Hematopoietic multipotent progenitor cell (in vitro differentiated cells): Measurements from ENCODE around the genes PATZ1 and SLC5A1.

DNA sequence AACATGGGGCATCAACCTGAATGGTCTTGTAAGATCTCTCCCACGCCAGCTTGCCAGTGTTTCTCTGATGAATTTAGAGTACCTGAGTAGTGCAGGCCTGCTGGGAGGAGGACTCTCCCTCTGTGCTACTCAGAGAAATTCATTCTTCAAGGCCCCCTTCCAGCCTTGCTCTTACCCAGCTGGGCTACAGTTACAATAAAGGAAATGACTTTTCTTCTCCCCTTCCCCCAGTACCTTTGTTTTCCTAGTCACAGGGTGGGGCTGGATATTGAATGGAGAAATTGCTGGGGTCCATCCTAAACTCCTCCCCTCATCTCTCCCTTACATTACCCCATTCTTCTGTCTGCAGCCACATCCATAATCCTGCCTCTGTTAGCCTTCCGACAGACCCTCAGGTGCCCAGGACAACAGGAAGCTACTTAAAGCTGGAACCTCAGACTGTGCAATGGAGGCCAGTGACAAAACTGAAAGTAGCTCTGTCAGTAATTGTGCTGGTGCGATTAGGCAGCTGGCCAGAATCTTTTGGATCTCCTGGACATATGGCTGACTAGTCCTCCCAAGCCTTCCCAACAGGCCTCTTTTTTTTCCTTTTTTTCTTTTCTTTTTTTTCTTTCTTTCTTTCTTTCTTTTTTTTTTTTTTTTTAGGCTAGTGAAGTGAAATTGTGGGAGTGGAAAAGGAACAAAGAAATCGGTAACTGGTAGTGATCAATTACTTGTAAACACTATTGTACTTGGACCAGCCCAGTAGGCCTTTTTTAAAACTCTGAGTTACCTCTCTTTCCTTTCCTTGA is 17.5 kb downstream of the LIMK2 start:
- CAGE, long polyA plus RNA = no peak

GRCh38 chr22:31258889-31259304 is 33.4 kb downstream of the PIK3IP1 start:
- CAGE, long polyA plus RNA = no peak

GRCh38 chr22:31277668-31278402 is 14.5 kb downstream of the PIK3IP1 start:
- CAGE, long polyA plus RNA = no peak

- CAGE, long polyA plus RNA = no peak
Measured at GRCh38 chr22:31290221-31290580, 2.1 kb downstream of the PIK3IP1 start.

DNA sequence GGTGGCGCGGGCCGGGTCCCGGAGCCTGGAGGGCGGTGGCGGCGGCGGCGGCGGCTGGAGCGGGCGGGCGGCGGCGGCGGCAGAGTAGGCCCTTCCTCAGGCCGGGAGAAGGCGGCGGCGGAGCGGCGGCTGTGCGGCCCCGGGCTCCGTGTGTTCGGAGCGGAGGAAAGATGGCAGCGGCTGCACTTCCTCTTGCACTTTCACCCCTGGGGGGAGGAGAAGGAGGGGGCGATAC is at the start of gene PATZ1:
Gene PATZ1 (minus strand): TSS at position 175 of the 235 bp plus-strand sequence.
- CAGE, long polyA plus RNA = no peak

GRCh38 chr22:31621534-31621909 is 40.5 kb downstream of the PISD start:
- CAGE, long polyA plus RNA = no peak

DNA sequence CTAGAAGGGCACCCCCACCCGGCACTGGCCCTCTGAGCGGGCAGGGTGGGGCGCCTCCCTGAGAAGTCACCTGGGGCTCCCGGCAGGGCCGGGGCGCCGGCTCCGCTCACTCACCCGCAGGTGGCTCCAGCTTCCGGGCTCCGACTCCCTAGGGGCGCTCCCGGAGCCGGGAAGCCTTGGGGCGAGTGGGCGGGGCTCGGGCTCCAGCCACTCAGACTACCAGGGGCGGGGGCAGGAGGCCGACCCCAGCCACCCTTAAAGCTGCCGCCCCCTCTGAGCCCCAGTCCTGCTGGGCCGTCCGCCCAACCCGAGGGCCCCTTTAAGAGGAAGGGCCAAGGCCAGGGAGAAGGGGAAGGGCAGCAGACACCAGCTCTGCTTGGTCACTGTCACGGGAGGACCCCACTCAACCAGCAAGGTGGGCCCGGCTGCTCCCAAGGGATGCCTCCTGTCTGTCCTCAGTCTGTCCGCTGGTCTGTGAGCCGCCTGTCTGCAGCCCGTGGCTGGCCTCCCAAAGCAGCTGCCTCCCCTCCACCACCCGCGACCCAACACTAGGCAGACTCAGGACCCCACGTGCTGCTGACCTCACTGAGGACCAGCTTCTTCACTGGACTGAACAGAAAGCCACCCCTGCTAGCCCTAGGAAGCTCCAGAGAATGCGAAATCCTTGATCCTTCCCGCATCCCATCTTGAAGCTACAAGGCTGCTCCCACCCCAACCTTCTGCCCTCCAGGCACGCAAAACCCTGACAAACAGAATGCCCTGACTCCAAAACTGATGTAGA is 31.1 kb downstream of the PISD start:
- CAGE, long polyA plus RNA = no peak

DNA sequence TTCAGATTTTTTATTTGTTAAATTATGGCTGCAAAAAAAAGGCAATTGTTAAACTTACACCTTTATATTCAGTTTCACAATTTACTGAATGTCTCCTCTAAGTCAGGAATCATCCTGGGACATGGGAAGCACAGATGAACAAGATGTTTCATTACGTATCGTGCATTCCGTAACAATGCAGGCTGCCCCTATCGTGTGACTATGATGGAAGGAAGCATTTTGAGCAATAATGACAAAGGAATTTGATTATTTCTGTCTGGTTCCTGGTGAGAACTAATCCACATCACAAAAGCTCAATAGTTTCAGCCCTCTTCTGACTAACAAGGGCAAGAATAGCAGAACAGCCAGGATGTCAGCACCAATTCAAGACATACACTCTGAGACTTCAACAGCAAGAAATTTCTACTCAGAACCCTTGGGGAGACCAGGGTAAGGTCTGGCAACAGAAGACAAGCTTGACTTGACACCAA is 14.5 kb downstream of the PISD start:
- CAGE, long polyA plus RNA = no peak

GRCh38 chr22:31716548-31717522 is 33.1 kb downstream of the PRR14L start:
- CAGE, long polyA plus RNA = no peak

DNA sequence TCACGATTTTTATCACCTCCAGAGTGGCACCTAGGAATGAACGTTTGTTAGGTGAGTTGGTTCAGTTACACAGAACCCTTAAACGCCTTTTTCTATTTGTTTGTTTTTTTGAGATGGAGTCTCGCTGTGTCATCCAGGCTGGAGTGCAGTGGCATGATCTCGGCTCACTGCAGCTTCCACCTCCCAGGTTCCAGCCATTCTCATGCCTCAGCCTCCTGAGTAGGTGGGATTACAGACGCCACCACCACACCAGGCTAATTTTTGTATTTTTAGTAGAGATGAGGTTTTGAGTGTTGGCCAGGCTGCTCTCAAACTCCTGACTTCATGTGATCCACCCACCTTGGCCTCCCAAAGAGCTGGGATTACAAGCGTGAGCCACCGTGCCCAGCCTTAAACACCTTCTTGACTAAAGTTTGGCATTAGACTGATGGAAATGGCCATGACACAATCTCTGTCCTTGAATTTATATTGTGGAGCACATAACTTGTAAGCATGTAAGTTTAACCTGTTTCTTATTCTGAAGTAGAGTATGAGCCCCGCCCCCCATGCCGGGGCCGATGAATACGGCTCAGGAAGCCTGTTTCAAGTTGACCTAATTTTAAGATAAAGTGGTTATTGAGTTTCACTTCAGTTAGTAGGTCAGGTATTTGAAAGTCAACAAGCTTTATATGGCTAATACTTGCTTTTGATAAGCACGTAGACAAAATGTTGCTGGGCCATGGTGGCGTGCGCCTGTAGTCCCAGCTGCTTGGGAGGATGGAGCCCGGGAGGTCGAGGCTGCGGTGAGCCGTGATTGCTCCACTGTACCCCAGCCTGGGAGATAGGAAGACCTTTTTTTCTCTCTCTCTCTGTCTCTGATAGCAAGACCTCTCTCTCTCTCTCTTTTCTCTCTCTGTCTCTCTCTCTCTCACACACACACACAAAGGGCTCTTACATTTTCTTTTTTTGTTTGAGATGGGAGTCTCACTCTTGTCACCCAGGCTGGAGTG is 14.1 kb downstream of the YWHAH start:
- CAGE, long polyA plus RNA = no peak

DNA sequence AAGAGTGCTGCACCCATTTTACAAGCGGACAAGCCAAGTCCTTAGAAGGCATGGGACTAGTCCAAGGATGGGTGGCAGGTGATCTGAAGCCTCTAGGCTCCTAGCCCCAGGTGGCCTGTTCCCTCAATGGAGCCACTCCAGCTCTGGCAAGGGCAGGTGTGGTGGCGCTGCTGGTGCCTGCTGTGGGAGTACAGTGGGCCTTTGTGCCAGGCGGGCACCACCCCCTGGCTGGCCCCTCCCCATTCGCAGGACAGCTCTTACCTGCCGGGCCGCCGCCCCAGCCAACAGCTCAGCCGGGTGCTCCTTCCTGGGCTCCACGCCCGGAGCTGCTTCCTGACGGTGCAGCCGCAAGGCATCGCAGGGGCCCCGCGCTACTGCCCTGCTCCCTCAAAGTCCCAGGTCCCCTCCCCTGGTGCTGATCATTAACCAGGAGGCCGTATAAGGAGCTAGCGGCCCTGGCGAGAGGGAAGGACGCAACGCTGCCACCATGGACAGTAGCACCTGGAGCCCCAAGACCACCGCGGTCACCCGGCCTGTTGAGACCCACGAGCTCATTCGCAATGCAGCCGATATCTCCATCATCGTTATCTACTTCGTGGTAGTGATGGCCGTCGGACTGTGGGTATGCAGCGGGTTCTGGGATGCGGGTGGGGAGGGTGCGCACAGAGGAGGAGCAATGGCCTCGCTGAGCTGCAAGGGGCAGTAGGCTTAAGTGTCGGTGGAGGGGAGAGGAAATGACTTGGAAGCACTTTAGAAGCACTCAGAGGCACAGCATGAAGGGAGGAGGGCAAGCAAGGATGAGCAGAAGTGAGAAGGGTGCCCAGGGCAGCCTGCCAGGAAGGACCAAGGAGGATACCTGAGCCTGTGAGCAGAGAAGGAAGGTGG is at the start of gene SLC5A1:
Gene SLC5A1 (plus strand): TSS at position 467 of the 885 bp plus-strand sequence.
- CAGE, long polyA plus RNA = no peak

- CAGE, long polyA plus RNA = no peak
Measured at GRCh38 chr22:32078995-32079436, 36.0 kb downstream of the SLC5A1 start.

GRCh38 chr22:32082821-32083129 is 39.7 kb downstream of the SLC5A1 start:
- CAGE, long polyA plus RNA = no peak

DNA sequence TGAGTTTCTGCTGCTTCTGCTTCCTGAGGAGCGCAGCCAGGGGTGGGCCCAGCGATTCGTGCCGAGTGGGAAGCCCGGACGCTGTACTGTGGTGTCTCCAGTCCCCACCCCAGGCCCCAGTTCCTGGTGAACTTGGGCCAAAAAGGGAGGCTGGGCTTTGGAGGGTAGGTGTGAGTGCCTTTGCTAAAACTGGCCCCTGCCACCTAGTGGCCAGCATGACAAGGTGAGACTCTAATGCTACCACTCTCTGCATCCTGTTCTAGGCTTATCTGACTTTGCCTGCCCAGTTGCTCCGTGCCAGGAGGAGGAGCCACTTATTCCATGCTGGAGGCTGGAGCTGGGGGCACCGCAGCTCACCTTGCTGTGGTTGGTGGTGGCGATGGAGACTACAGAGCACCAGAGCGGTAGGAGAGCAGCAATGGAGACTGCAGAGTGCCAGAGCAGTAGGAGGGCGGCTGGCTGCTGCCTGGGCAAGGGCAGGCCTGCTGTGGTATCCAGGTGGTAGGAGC is 2.1 kb upstream of the RFPL2 start:
- CAGE, long polyA plus RNA = no peak

DNA sequence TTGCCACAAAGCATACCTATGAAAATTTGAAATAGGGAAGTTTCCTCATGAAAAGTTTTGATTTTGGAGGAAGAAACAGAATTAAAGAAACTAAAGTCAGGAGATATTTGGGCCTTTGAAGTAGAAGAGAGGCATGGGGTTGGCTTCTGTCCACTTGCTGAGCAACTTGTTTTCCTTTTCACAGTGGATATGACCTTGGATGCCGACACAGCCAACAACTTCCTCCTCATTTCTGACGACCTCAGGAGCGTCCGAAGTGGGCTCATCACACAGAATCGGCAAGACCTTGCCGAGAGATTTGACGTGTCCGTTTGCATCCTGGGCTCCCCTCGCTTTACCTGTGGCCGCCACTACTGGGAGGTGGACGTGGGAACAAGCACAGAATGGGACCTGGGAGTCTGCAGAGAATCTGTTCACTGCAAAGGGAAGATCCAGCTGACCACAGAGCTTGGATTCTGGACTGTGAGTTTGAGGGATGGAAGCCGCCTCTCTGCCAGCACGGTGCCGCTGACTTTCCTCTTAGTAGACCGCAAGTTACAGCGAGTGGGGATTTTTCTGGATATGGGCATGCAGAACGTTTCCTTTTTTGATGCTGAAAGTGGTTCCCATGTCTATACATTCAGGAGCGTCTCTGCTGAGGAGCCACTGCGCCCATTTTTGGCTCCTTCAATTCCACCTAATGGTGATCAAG is 2.5 kb downstream of the RFPL3 start:
- CAGE, long polyA plus RNA = no peak

DNA sequence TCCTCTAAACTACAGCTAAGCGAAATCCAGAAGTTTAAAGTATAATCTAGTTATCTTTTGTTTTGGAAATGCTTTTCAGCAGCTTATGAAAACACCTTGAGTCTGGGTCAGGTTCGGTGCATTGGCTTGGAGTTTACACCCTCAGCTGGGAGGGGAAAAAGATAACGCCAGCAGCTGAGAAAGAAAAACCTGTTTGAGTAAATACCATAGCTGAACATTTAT is 252 bp upstream of the RTCB start:
- CAGE, long polyA plus RNA = no peak

DNA sequence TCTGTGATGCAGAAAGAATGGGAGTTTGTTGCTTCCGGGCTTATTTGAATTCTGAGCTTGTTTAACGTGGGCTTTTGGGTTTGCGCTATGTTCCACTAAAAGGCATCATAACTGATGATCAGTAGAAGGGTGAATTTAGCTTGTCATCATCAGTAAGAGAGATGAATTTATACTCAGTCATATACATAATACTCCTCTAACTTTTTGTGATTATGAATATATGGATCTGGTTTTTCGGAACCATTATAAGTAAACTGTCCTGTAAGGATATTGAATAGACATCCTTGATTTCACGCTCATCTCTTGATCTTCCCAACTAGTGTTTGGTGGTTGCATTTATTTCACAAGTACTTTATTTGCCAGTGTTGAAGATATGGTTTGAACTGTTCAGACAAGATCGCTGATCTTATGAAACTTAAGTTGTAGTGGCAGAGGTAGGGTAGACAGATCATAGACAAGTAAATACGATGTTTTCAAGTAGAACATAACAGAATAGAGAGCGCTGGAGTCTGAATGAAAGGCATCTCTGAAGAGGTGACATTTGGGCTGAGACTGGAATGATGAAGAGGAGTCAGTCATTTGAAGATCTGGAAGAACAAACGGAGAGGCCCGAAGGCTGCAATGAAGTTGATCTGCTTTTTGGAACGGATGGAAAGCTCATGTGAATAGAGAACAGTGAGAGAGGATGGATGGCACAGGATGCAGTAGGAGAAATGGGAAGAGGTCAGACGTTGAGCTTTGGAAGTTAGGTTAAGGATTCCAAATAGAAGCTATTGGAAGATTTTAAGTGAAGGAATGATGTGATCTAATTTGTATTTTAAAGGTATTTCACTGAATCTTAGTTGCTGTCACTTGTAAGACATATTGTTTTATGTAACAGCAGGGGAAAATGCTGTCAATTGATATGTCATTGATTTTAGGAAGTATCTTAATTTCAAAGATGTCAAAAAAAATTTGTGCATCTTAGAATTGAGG is 3.1 kb downstream of the FBXO7 start:
- CAGE, long polyA plus RNA = no peak

DNA sequence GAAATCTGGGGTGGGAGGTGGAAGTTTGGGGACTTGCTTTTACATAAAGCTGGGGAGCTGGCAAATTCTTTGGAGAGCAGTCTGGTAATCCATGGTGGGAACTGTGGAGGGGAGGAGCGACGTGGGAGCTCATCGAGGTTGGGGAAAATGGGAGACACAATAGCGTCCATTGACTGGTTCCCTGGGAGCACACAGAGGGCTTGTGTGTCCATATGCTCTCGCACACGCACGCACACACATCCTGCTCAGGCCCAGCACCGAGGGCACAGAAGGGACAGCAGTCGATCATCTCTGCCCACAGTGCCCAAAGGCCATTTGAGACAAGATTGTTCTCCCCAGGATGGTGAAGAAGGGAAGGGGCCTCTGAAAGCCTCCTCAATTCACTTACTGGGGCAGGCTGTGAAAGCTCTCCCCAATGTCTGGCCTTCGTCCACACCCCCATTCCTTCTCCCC is 53.7 kb downstream of the FBXO7 start:
- CAGE, long polyA plus RNA = no peak

GRCh38 chr22:32528764-32529713 is 54.4 kb downstream of the FBXO7 start:
- CAGE, long polyA plus RNA = no peak

GRCh38 chr22:32534937-32535320 is 60.3 kb downstream of the FBXO7 start:
- CAGE, long polyA plus RNA = no peak